ENCODE measurements around a stretch of chr1.

DNA sequence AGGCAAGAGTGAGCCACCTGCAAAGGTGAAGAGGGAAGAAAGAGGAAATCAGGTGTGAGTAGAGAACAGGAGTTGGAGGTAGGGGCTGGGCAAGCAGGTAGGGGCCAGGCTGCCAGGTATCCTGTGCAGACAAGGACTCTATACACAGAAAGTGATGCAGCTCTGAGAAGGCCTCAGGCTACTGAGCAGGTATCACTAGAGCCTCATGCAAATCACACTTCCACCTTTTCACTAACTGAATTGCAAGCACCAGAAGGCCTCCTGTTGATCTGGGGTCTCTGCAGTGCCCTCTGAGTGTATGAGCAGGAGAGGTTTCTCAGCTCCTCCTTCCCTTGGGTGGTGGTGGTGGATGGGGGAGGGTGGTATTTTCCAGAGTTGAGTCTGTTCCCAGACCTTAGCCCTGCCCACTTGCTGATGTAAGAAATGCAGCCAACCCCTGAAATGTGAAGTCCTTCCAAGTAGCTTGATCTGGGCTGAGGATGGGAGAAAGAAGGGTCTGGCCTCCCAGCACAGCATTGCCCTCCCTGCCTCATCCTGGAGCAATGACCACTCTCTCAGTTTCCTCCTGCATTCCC, 6.4 kb upstream of the FOXD2 start:
- PRO-cap, result no peak

GRCh38 chr1:47438878-47439495, 1.1 kb downstream of the FOXD2 start:
- PRO-cap, result no peak

- PRO-cap, result no peak
Observed at GRCh38 chr1:47656820-47657733, 219.2 kb downstream of the FOXD2 start.

DNA sequence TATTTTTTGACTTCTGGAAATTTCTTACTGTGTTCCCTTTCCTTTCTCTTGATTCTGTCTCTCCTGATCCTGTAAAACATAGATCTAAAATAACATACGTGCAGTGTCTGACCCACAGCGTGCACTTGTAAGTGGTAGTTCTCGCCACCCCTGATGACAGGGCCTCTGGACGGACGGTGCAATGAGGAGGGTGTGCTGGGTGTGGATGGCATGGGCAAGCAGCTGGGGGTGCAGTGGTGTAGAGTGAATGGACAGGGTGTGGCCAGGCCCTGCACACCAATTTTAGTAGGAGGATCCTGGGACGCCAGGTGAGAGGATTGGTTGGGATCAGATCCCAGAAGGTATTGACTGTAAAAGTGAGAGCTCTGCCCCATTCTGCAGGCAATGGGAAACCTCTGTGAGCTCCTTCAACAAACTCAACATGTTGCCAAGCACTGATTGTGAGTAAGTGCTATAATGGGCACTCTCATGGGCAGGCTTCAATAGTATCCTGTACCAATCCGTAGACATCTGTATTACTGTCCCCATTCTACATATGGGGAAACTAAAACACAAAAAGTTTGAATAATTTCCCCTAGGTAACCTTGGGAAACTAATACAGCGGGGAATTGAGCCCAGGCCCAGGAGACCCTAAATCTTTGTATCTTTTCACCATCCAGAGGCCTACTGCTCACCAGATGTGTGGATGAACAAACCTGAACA, 264.4 kb downstream of the FOXD2 start:
- PRO-cap, result no peak

- PRO-cap, result no peak
Observed at GRCh38 chr1:47708671-47708882, 270.7 kb downstream of the FOXD2 start.

GRCh38 chr1:47726930-47727366, 270.2 kb downstream of the TRABD2B start:
- PRO-cap, result no peak

- PRO-cap, result no peak
Observed at GRCh38 chr1:47808665-47809143, 188.5 kb downstream of the TRABD2B start.

- PRO-cap, result no peak
Observed at GRCh38 chr1:47865686-47866449, 131.3 kb downstream of the TRABD2B start.

DNA sequence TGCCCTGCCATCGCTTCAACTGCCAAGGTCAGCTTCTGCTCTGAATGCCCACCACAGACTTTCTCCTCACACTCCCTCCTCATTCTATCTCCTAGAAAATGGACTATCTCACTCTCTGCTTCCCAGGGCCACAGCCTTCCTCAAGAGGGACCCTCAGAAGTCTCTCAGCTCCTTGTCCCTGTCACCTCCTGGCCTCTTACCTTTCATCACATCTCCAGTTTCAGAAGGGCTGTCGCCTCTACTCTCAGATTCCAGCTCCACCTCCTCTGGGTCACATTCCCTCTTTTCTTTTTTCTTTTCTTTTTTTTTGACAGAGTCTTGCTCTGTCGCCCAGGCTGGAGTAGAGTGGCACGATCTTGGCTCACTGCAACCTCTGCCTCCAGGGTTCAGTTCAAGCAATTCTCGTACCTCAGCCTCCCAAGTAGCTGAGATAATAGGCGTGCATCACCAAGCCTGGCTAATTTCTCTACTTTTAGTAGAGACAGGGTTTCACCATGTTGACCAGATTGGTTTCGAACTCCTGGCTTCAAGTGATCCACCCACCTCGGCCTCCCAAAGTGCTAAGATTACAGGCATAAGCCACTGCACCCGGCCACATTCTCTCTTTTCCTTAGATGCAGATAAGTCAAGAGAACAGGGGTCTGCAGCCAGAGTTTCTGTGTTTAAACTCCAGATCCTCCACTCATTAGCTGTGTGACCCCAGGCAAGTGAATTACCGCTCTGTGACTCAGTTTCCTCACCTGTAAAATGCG, 16.3 kb downstream of the TRABD2B start:
- PRO-cap, result no peak

GRCh38 chr1:48007017-48007390, 9.8 kb upstream of the TRABD2B start:
- PRO-cap, result no peak

DNA sequence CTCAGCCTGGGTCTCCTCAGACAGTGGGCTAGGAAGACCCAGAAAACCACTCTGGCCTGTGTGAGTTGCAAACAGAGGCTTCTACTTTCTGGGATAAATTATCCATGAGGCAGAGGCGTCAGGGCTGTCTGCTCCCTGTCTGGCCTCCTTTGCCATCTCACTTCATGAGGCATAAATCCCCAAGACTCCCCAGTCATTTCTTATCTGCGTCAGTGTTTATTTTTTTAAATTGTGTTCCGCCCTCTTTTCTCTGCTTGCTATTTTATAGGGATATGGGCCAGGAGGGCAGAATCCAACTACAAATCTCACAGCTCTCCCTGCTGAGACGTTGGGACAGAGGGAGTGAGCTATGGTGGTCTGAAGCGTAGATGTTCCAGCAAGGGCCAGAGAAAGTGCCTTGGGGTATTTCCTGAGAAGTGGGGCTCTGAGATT, 80.7 kb upstream of the TRABD2B start:
- PRO-cap, result no peak

DNA sequence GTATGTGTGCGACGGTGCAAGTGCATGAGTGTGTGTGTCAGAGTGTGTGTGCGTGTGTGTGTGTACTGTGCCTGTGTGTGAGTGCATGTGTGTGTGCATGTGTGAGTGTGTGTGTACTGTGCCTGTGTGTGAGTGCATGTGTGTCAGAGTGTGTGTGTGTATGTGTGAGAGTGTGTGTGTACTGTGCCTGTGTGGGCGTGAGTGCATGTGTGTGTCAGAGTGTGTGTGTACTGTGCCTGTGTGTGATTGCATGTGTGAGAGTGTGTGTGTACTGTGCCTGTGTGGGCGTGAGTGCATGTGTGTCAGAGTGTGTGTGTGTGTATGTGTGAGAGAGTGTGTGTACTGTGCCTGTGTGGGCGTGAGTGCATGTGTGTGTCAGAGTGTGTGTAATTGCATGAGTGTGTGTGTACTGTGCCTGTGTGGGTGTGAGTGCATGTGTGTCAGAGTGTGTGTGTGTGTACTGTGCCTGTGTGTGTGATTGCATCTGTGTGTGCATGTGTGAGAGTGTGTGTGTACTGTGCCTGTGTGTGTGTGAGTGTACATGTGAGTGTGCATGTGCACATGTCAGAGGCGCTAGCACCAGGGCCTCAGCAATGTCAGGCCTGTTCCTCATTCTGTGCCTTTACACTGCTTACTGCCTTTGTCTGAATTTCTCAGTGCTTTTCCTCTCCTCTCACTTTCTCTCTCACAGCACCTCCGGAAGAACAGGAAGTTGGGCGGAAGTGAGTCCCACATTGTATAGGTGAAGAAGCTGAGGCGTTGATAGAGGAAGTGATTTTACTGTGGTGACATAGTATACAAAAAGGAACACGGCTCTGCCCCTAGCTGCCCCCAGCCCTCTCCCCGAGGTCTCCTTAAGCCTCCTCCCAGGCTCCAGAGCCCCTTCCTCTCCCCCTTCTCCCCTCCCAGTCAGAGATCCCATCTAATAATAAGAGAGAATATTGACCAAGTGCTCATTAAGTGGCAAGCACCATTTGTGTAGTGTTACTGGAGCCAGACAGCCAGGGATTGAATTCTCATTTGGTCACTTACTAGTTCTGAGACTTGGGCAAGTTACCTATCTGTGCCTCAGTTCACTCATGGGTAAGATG, 5.0 kb downstream of the SLC5A9 start:
- PRO-cap, result no peak

- PRO-cap, result no peak
Observed at GRCh38 chr1:48377190-48378194, 94.5 kb downstream of the SPATA6 start.

GRCh38 chr1:48471048-48471247, 1.1 kb downstream of the SPATA6 start:
- PRO-cap, result no peak

- PRO-cap, result no peak
Observed at GRCh38 chr1:49282760-49283261, 506.1 kb upstream of the BEND5 start.

DNA sequence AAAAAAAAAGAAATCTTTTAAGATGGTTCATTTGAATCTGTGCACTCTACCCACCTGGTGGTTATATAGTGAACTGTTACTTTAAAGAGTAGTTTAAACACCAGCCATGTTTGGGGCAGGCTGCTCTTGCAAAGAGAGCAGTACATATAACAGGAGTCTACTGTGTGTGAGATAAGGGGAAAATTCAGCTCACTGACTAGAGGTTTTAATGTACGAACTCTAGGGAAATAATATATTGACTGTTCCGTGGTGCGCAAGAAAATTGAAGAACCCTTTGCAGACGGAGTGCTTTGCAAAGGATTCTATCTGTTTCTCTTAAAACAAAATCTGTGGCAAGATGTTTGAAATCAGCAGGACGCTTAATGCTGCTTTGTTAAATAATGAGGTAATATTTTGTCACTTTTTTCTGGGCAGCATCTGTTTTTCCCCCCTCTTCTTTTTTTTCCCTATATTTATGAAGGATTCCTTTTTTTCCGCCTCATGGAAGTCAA, 3.1 kb upstream of the ELAVL4 start:
- PRO-cap, result no peak

- PRO-cap, result no peak
Observed at GRCh38 chr1:50959110-50959424, 1.0 kb downstream of the FAF1 start.

GRCh38 chr1:50979082-50979530, 9.1 kb downstream of the CDKN2C start:
- PRO-cap, result no peak

DNA sequence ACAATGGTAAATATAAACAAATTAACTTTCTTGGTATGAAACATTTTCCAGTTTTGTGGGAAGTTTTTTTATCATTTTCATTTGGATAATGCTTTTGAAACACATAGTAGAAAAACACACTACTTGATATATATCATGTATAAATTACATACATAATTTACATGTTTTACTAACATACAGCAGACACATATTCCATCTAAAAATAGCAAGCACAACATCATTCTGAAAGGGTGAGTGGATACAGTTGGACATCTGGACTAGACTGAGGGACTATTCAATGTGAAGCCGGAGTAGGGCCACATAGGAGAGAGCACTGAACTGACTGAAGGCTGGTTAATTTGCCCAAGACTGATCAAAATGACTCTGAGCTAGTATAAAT, 11.7 kb downstream of the CDKN2C start:
- PRO-cap, result no peak

GRCh38 chr1:50985070-50985708, 15.1 kb downstream of the CDKN2C start:
- PRO-cap, result no peak

All from sternocleidomastoid (tissue), 1 donor.